K562 (cell line): ENCODE measurements around the gene IL36A.

DNA sequence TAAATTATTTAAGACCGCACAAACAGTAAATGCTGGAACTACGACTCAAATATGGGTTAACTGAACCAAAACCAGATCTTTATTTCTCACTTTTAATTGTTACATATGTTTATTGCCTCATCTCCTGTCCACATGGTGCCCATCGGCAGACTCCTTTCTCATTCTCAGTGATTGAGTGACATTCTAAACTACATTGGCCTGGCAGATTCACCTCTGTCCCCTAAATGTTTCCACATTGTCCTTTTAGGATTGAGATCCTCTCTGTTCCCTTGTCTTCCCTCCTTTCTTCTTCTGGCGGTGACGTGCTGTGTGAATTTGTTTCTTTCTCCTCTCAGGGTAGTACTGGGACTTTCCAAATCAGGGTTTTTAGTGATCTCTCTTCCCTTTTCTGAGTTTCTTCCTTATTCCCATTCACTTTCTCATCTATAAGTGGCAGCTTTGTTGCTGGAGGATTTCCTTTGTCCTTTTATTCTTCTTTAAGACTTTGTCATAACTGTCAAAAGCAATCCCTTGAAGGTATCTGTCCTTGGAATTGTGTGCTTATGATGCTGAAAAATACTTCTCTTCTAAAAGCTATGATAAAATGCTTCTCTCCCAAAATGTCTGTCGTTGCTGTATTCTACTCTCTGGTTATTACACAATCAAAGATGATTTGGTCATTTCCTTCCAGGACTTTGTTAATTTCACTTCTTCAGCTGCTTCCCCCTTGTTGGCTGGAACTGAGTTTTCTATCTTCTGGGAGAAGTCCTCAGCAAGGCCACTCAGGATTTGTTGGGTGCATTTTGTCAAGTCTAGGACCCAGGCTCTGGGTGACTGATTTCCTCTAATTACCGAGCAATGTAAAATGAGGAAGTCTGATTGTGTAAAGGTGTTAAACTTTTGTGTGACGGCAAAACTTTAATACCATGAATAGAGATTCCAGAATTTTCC, 4.8 kb upstream of the IL1B start:
- RAMPAGE, long total RNA: no peak
- RRBS: no CpG with 5 or more reads among the region's 8 CpGs
PRO-cap:
- standard: no peak
- CoPRO, capped RNA only, 2 experiments: no peak in any of the 2 experiments
- CoPRO, capped and uncapped RNA, 2 experiments: no peak in any of the 2 experiments
- CoPRO, uncapped RNA only, 2 experiments: no peak in any of the 2 experiments
CAGE:
- cytosol, long polyA plus RNA: no peak
- long polyA plus RNA: no peak
- nucleolus, long total RNA: no peak
- nucleus, long polyA plus RNA: no peak

DNA sequence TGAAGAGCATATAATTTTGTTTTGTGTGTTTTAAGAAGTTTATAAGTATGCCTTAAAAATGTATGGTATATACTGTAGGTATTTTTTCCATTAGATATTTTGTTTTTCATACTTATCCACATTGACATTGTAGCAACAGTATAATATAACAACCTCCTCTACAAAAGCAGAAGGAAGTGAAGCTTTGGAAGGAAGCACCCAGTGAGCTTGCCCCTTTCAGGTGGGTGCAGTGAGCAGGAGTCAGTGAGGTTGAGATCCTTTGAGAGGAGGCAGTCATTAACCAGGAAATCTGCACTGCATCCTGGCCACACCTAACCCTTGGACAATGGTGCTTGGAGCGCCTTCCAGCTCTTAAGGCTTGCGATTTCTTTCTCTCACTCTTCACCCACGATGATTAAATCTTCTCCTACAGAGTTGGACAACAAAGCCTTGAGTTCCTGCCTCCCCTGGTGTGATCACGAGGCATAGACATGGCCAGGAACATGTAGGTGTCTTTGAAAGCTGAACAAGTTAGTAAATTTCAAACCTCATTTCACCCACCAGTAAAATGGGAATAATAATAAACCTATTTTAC, 13.9 kb downstream of the IL37 start:
- RAMPAGE, long total RNA: no peak
- RRBS: no CpG with 5 or more reads among the region's 4 CpGs
PRO-cap:
- standard: no peak
- CoPRO, capped RNA only, 2 experiments: no peak in any of the 2 experiments
- CoPRO, capped and uncapped RNA, 2 experiments: no peak in any of the 2 experiments
- CoPRO, uncapped RNA only, 2 experiments: no peak in any of the 2 experiments
CAGE:
- cytosol, long polyA plus RNA: no peak
- long polyA plus RNA: no peak
- nucleolus, long total RNA: no peak
- nucleus, long polyA plus RNA: no peak

- RAMPAGE, long total RNA: no peak
PRO-cap:
- standard: no peak
- CoPRO, capped RNA only, 2 experiments: peak in 2 of 2 experiments; most common plus-strand start chr2:112936850 (in 2)
- CoPRO, capped and uncapped RNA, 2 experiments: peak in 2 of 2 experiments; most common plus-strand start chr2:112936850 (in 2); most common minus-strand start chr2:112936825 (in 1)
- CoPRO, uncapped RNA only, 2 experiments: peak in 2 of 2 experiments; most common plus-strand start chr2:112936850 (in 2)
CAGE:
- cytosol, long polyA plus RNA: no peak
- long polyA plus RNA: no peak
- nucleolus, long total RNA: no peak
- nucleus, long polyA plus RNA: no peak
Observed at GRCh38 chr2:112936722-112936996, 25.7 kb downstream of the IL37 start.

GRCh38 chr2:113005172-113006267, at the start of gene IL36A:
TSS of gene IL36A (plus strand) at chr2:113005459.
- RAMPAGE, long total RNA: no peak
- RRBS: no CpG with 5 or more reads among the region's 13 CpGs
PRO-cap:
- standard: no peak
- CoPRO, capped RNA only, 2 experiments: no peak in any of the 2 experiments
- CoPRO, capped and uncapped RNA, 2 experiments: no peak in any of the 2 experiments
- CoPRO, uncapped RNA only, 2 experiments: no peak in any of the 2 experiments
CAGE:
- cytosol, long polyA plus RNA: no peak
- long polyA plus RNA: no peak
- nucleolus, long total RNA: no peak
- nucleus, long polyA plus RNA: no peak

DNA sequence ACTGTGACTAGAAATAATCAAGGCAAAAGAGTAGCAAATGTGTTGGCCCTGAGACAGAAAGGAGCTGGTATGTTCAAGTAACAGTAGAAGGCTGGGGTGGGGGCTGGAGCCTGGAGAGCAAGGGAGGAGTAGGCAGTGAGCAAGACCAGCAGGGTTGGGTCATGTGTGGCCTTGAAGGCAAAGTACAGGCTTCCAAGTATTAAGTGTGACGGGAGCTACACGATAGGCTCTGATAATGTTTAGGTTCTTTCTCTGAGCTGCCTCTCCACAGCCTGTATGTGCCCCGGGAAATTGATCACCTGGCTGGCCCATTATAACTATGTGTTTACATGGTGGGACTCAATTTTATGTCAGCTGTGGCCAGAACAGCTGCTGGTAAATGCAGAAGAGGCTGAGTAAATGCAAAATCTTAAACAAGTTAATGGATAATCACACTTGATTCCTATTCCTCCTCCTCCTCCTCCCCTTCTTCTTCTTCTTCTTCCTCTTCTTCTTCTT, 9.2 kb downstream of the IL1F10 start:
- RAMPAGE, long total RNA: no peak
- RRBS: no CpG with 5 or more reads among the region's 3 CpGs
PRO-cap:
- standard: no peak
- CoPRO, capped RNA only, 2 experiments: no peak in any of the 2 experiments
- CoPRO, capped and uncapped RNA, 2 experiments: no peak in any of the 2 experiments
- CoPRO, uncapped RNA only, 2 experiments: no peak in any of the 2 experiments
CAGE:
- cytosol, long polyA plus RNA: no peak
- long polyA plus RNA: no peak
- nucleolus, long total RNA: no peak
- nucleus, long polyA plus RNA: no peak

- RAMPAGE, long total RNA: no peak
- RRBS: 90% methylated on average over 5 of the region's 16 CpGs
PRO-cap:
- standard: no peak
- CoPRO, capped RNA only, 2 experiments: no peak in any of the 2 experiments
- CoPRO, capped and uncapped RNA, 2 experiments: no peak in any of the 2 experiments
- CoPRO, uncapped RNA only, 2 experiments: peak in 1 of 2 experiments; most common plus-strand start chr2:113176221 (in 1)
CAGE:
- cytosol, long polyA plus RNA: no peak
- long polyA plus RNA: no peak
- nucleolus, long total RNA: no peak
- nucleus, long polyA plus RNA: no peak
Observed at GRCh38 chr2:113175653-113176933, 2.3 kb downstream of the PSD4 start.

GRCh38 chr2:113206177-113206946, 32.6 kb downstream of the PSD4 start:
- RAMPAGE, long total RNA: no peak
- RRBS: no CpG with 5 or more reads among the region's 9 CpGs
PRO-cap:
- standard: no peak
- CoPRO, capped RNA only, 2 experiments: no peak in any of the 2 experiments
- CoPRO, capped and uncapped RNA, 2 experiments: no peak in any of the 2 experiments
- CoPRO, uncapped RNA only, 2 experiments: peak in 2 of 2 experiments; most common plus-strand start chr2:113206584 (in 1); most common minus-strand start chr2:113206465 (in 1)
CAGE:
- cytosol, long polyA plus RNA: no peak
- long polyA plus RNA: no peak
- nucleolus, long total RNA: no peak
- nucleus, long polyA plus RNA: no peak

DNA sequence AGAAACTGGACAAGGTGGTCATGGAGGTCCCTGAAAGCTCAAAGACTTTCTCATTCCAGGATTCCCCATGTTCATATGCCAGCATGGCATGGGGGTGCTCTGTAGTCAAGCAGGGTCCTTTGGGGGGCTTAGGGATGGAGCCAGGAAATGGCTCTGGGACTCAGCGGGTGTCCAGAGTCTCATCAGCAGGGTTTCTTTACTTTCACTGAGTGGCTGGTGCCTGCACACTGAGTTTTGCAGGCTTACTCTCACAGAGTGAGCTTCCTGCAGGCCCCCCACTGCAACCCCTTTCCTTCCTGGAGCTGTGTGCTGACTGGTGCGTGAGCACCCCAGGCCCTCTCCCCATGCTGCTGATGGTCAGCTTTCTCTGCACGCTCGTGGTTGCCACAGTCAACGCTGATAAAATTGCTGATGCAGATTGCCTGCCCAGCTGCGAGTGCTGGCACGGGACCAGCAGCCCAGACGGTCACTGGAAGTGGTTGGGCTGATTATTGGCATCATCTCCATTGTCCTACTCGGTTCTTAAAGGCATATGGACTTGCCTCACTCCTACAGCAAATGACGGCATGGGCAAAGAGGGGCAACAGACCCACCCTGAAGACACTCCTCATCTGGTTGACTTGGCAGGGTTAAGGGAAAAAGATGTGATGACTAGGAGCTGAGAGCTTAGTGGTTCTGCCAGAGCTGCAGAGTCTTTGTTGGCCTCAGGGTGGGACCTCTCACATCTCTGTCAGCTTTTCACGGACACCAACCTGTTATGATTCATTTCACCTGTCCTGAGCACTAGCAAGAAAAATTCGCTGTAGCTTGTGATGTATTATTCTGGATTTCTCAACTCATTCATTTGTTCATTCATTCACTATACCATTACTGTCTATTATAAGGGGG, 38.6 kb downstream of the PAX8 start:
- RAMPAGE, long total RNA: no peak
- RRBS: no CpG with 5 or more reads among the region's 12 CpGs
PRO-cap:
- standard: no peak
- CoPRO, capped RNA only, 2 experiments: no peak in any of the 2 experiments
- CoPRO, capped and uncapped RNA, 2 experiments: no peak in any of the 2 experiments
- CoPRO, uncapped RNA only, 2 experiments: peak in 2 of 2 experiments; most common plus-strand start position 402 of the sequence (in 2)
CAGE:
- cytosol, long polyA plus RNA: no peak
- long polyA plus RNA: no peak
- nucleolus, long total RNA: no peak
- nucleus, long polyA plus RNA: no peak

- RAMPAGE, long total RNA: no peak
- RRBS: no CpG with 5 or more reads among the region's 7 CpGs
PRO-cap:
- standard: no peak
- CoPRO, capped RNA only, 2 experiments: no peak in any of the 2 experiments
- CoPRO, capped and uncapped RNA, 2 experiments: no peak in any of the 2 experiments
- CoPRO, uncapped RNA only, 2 experiments: no peak in any of the 2 experiments
CAGE:
- cytosol, long polyA plus RNA: no peak
- long polyA plus RNA: no peak
- nucleolus, long total RNA: no peak
- nucleus, long polyA plus RNA: no peak
Observed at GRCh38 chr2:113245683-113246663, 32.7 kb downstream of the PAX8 start.

DNA sequence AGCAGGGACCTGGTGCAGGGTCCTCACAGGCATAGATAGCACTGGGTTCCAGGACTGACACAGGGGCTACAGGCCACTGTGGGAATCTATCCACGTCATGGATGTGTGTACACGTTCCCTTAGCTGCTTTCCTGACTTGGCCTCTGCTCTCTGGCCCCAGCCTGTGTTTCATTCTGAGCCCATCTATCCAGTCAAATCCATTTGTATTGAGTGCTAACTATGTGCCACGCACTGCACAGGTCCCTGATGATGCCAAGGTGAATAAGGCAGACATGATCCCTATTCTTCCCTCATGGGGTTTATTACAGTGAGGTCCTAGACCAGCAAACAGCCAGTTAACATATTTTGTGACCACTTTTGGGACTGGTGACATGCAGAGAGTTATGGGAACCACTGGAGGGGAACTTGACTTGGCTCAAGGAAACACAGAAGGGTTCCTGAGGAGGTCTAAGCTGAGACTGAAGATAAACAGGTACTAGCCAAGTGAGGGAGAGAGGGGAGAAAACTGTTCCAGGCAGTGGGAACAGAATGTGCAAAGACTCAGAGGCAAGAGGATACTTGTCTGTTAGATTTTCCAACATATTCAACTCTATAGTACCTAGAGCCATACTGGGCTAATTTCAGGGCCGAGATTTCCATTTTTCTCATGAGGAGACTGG, 31.1 kb downstream of the PAX8 start:
- RAMPAGE, long total RNA: no peak
- RRBS: no CpG with 5 or more reads among the region's 4 CpGs
PRO-cap:
- standard: no peak
- CoPRO, capped RNA only, 2 experiments: no peak in any of the 2 experiments
- CoPRO, capped and uncapped RNA, 2 experiments: no peak in any of the 2 experiments
- CoPRO, uncapped RNA only, 2 experiments: peak in 1 of 2 experiments; most common plus-strand start position 34 of the sequence (in 1)
CAGE:
- cytosol, long polyA plus RNA: no peak
- long polyA plus RNA: no peak
- nucleolus, long total RNA: no peak
- nucleus, long polyA plus RNA: no peak

DNA sequence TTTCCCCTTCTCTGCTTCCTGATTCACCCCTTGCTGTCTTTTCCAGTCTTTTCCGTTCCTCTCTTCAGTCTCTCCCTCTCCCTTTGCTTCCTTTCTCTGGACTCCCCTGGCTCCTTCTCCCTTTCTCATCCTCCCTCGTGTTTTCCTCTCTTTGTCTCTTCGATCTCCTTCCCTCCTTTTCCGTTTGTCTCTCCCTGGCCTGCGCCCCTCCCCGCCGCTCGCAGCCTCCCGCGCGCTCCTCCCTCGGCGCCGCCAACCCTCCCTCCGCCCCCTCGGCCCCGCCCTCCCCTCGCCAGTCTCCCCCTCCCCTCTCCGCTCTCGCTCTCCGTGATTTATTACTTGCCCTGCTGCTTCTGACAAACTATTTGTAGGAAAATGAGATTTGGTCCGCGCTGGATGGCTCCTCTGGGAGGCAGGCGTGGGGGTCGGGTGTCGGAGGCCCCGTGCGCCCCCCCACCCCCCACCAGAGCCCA, 46.0 kb upstream of the PAX8 start:
- RAMPAGE, long total RNA: no peak
- RRBS: no CpG with 5 or more reads among the region's 28 CpGs
PRO-cap:
- standard: no peak
- CoPRO, capped RNA only, 2 experiments: no peak in any of the 2 experiments
- CoPRO, capped and uncapped RNA, 2 experiments: no peak in any of the 2 experiments
- CoPRO, uncapped RNA only, 2 experiments: no peak in any of the 2 experiments
CAGE:
- cytosol, long polyA plus RNA: no peak
- long polyA plus RNA: no peak
- nucleolus, long total RNA: no peak
- nucleus, long polyA plus RNA: no peak

DNA sequence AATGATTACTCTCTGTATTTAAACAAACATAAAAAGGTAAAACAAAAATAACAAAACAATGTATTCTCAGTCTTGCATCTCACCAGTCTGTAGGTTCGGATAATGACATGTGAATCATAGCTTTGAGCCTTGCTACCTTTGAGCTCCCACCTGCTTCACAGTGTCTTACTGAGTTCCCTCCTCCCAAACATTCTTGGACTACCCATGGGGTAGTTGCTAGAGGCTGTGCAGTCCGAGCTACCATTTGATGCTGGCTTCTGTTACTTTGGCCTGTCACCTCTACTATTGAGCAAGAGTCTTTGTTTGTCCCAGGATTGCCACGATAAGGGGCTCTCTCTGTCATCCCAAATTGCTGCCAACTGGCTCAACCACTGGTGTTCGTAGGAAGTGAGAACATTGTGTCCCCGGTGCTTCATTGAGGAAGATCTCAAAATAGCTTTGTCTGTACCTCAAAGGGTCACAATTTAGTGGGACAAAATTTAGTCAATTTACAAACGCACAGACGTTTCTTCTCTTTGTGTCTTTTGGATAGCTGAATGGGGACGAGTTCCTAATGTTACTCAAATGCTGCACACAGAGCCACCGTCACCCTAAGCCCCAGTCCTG, 59.1 kb upstream of the PAX8 start:
- RAMPAGE, long total RNA: no peak
- RRBS: no CpG with 5 or more reads among the region's 9 CpGs
PRO-cap:
- standard: no peak
- CoPRO, capped RNA only, 2 experiments: no peak in any of the 2 experiments
- CoPRO, capped and uncapped RNA, 2 experiments: no peak in any of the 2 experiments
- CoPRO, uncapped RNA only, 2 experiments: no peak in any of the 2 experiments
CAGE:
- cytosol, long polyA plus RNA: no peak
- long polyA plus RNA: no peak
- nucleolus, long total RNA: no peak
- nucleus, long polyA plus RNA: no peak

- RAMPAGE, long total RNA: no peak
- RRBS: 91% methylated on average over 11 of the region's 42 CpGs
PRO-cap:
- standard: unidirectional peak, plus-strand start at chr2:113602246
- CoPRO, capped RNA only, 2 experiments: peak in 1 of 2 experiments; most common plus-strand start chr2:113602240 (in 1); most common minus-strand start chr2:113602165 (in 1)
- CoPRO, capped and uncapped RNA, 2 experiments: no peak in any of the 2 experiments
- CoPRO, uncapped RNA only, 2 experiments: no peak in any of the 2 experiments
CAGE:
- cytosol, long polyA plus RNA: no peak
- long polyA plus RNA: no peak
- nucleolus, long total RNA: no peak
- nucleus, long polyA plus RNA: no peak
Observed at GRCh38 chr2:113602020-113602431, 25.0 kb upstream of the RABL2A start.

DNA sequence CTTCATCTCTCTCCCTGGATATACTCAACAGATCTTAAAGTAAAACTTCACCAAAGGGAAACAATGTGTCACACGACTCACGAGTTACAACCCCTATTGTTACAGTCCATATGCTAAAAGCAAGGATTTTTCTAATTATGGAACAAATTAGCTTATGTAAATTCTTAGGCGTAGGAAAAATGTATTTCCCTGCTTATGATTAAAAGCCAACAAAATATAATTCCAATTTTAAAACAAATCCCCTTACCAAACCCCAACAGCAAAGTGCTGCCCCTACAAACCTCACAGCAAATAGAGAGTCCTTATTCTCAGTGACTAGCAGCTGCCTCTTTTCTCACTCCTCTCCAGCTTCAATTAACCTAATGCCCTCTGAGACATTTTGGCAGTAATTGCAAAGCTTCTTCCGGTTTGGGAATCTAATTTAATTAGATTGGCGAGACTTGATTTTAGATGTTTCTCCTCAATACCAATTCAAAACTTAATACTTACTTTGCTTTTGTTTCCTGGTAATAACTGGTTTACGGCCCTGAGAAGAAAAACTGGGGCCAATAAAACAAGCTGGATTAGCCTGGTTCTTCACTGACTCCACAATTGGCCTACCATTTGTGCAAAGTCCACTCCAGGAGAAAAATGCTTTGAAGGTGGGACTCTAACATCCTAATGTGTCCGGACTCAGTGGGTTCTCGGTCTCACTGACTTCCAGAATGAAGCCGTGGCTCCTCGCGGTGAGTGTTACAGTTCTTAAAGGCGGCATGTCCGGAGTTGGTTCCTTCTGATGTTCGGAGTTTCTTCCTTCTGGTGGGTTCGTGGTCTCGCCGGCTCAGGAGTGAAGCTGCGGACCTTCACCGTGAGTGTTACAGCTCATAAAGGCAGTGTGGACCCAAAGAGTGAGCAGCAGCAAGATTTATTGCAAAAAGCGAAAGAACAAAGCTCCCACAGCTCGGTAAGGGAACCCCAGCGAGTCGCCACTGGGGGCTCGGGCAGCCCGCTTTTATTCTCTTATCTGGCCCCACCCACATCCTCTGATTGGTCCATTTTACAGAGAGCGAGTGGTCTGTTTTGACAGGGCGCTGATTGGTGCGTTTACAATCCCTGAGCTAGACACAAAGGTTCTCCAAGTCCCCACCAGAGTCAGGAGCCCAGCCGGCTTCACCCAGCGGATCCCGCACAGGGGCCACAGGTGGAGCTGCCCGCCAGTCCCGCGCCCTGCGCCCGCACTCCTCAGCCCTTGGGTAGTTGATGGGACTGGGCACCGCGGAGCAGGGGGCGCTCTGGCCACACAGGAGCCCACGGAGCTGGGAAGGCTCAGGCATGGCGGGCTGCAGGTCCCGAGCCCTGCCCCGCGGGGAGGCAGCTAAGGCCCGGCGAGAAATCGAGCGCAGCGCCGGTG, 52.7 kb downstream of the SLC35F5 start:
- RAMPAGE, long total RNA: no peak
- RRBS: no CpG with 5 or more reads among the region's 50 CpGs
PRO-cap:
- standard: no peak
- CoPRO, capped RNA only, 2 experiments: no peak in any of the 2 experiments
- CoPRO, capped and uncapped RNA, 2 experiments: no peak in any of the 2 experiments
- CoPRO, uncapped RNA only, 2 experiments: peak in 1 of 2 experiments; most common minus-strand start position 181 of the sequence (in 1)
CAGE:
- cytosol, long polyA plus RNA: no peak
- long polyA plus RNA: no peak
- nucleolus, long total RNA: no peak
- nucleus, long polyA plus RNA: no peak

DNA sequence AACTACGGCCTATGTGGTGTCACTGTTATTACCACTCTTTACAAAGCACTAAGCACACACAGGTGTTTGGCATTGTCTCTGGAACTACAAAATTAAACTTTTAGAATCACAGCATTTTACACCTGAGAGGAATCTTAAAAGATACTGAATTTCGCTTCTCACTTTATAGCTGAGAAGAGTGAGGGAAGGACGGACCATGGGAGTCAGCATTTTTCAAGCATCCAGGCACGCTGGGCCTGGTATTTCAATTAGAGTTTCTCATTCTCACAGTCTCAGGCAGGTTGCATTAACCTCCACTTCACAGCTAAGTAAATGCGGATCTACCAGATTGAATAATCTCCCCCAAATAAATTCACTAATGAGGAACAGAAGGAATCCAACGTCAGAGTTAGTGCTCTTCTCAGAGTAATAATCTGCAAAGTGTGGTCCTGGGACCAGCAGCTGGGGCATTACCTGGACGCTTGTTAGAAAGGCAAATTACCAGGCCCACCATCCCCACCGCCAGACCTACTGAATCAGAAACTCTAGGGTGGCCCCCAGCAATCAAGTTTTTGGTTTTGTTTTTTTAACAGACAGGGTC, 47.1 kb downstream of the SLC35F5 start:
- RAMPAGE, long total RNA: no peak
- RRBS: no CpG with 5 or more reads among the region's 8 CpGs
PRO-cap:
- standard: no peak
- CoPRO, capped RNA only, 2 experiments: no peak in any of the 2 experiments
- CoPRO, capped and uncapped RNA, 2 experiments: no peak in any of the 2 experiments
- CoPRO, uncapped RNA only, 2 experiments: peak in 1 of 2 experiments; most common minus-strand start position 250 of the sequence (in 1)
CAGE:
- cytosol, long polyA plus RNA: no peak
- long polyA plus RNA: no peak
- nucleolus, long total RNA: no peak
- nucleus, long polyA plus RNA: no peak

GRCh38 chr2:113818304-113819035, 62.0 kb upstream of the SLC35F5 start:
- RAMPAGE, long total RNA: no peak
- RRBS: no CpG with 5 or more reads among the region's 10 CpGs
PRO-cap:
- standard: no peak
- CoPRO, capped RNA only, 2 experiments: no peak in any of the 2 experiments
- CoPRO, capped and uncapped RNA, 2 experiments: no peak in any of the 2 experiments
- CoPRO, uncapped RNA only, 2 experiments: no peak in any of the 2 experiments
CAGE:
- cytosol, long polyA plus RNA: no peak
- long polyA plus RNA: no peak
- nucleolus, long total RNA: no peak
- nucleus, long polyA plus RNA: no peak

DNA sequence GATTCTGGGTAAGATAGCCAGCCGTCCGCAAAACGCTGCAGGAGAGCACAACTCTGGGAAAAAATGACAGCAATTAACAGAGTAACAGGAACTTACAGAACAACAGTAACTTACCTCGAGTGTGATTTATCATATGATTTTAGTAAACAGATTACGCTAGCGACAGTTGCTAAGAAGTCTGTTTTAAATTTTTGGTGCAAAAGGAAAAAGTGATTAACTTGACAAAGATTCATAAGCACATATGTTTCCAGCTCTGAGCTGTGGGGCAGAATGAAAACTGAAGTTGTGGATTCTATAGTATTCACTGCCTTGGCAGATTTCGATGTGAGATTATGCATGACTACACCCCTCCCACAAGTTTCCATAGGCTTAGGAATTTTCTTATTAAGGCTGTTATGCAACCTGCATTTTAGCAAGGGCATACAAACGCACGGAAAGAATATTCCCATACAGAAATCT, 46.6 kb upstream of the ACTR3 start:
- RAMPAGE, long total RNA: no peak
- RRBS: no CpG with 5 or more reads among the region's 9 CpGs
PRO-cap:
- standard: no peak
- CoPRO, capped RNA only, 2 experiments: no peak in any of the 2 experiments
- CoPRO, capped and uncapped RNA, 2 experiments: no peak in any of the 2 experiments
- CoPRO, uncapped RNA only, 2 experiments: no peak in any of the 2 experiments
CAGE:
- cytosol, long polyA plus RNA: no peak
- long polyA plus RNA: no peak
- nucleolus, long total RNA: no peak
- nucleus, long polyA plus RNA: no peak